ENCODE measurements around the genes BTN2A1, H2AC11 and POM121L2.

DNA sequence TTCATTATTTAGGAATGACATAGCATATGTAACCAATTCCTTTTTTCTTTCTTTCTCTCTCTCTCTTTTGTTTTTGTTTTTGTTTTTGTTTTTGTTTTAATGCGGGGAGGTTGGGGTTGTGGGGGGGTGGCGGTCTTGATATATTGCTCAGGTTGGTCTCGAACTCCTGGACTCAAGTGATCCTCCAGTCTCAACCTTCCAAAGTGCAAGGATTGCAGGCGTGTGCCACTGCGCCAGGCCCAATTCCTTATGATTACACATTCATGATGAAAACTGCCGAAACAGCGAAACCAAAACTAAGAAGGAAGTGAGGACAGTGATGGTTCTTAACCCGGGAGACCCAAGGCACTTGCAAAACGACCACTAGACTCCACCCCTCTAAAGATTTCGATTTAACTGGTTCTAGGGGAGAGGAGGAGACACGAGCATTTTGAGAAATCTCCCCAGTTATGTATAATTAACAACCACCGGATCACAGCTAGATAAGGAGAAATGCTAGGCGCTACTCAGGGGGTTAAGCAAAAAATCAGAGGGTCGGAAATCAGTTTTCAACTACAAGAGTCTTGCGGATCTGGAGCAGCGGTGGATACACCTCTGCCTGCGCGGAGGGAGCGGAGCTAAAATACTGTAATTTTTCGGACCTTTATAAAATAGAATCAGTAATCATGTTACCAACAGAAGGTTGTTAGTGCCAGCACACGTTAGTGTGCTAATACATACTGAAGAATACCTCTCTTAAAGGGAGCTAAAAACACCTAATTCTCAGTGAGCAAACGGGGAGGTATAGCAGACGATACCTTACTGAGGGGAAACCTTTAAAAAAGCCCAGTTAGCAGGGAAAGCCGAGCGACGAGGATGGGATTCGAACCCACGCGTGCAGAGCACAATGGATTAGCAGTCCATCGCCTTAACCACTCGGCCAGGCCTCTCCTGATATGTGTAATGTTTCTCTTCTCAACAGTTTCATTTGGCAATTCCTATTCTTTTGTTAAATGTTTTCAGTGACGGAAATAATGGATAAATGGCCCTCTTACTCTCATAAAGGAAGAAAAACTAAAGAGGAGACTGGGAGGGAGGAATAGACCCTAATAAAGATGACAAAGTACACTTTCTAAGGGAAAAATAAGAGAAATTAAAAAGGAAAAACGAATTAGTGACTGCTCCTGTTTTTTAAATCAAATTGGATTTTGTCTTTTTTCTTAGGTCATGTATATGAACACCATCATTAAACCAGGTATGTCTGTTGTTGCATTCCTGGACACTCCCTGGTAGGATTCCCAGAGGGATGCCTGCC lies 19.8 kb upstream of the H4C8 start:
- PRO-cap: unidirectional peak, minus-strand start at position 922 of the sequence

- PRO-cap: no peak
Measured at GRCh38 chr6:26319309-26320108, 34.2 kb upstream of the H4C8 start.

GRCh38 chr6:26445452-26446196 lies 5.3 kb downstream of the BTN3A3 start:
- PRO-cap: no peak

DNA sequence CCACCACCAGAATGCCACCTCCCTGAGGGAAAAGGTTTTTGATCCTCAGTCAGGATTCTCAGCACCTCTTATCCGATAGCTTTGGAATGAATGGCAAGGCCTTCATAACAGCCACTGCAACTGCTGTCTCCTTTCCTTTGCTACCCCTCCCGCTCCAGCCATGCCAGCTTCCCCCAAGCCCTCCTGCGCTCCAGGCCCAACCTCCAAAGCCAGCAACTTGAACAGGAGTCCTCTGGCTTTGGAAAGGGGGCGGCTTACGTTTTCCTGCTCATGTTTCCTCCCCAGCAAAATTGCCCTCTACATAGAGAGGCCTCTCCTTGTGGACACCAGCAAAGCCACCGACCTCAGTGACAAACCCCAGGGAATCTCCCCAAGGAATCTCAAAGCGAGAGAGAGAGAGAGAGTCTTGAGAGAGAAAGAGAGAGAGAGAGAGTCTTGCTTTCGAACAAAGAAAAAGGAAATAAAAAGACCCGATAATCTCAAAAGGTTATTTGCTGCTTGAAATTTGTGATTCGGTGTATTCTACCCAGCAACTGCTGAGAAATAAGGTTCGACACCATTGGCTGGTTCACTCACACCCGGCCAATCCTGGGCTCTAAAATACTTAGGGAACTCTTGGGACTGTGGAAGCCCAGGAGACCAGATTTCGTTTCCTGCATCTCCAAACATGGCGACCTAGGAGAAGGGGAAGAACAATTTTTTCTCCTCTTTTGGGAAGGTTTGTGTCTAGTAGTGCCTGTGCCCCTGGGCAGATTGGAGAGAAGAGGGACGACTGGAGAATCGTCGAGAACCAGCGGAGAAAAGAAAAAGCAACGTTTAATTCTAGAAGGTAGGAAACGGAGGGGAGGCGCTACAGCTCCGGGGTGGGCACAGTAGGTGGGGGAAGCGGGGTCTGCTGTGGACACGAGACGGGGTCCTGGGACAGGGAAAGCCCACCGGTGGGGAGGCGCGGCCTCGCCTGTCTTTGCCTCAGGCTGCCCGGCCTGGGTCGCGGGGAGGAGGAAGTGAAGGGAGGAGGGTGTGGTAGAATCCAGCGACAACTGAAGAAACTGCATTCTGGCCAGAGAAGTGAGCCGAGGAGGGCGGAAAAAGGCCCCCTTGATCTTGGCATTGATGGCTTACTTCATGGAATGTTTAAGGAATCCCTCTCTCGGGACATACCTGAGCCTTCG lies at the start of gene BTN2A1:
TSS of gene BTN2A1 (plus strand) at position 642 of the 1,172 bp plus-strand sequence.
- PRO-cap: bidirectional peak, plus-strand start at position 664 of the sequence, minus-strand start at position 349 of the sequence; bidirectional peak, plus-strand start at position 900 of the sequence, minus-strand start at position 897 of the sequence; bidirectional peak, plus-strand start at position 1,054 of the sequence, minus-strand start at position 1,042 of the sequence

- PRO-cap: no peak
Measured at GRCh38 chr6:26472735-26473370, 15.1 kb downstream of the BTN2A1 start.

DNA sequence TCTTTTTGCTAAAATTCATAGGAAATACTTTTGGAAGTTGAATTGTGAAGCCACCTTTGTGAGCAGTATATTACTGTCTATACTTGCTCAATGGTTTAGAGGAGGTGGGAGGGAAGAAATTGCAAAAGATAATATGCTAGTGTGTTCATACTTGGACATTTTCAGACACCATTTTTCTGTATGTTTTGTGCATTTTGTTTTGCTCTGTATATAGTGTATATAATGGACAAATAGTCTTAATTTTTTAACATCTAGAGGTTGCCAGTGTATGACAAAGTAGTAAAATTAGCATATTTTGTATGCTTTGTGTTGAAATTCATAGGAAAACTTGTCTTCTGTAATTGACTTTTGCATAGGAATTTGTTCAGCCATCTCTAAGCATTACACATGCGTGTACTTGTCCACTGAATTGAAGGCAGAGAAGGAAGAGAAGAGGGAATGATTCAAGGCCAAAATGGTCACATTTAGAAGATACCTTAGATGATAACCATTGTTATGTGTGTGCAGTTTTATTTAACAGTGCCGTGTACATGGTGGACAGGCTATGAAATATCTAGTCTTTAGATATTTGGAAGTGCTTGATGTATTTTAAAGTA lies 14.5 kb upstream of the HMGN4 start:
- PRO-cap: no peak

DNA sequence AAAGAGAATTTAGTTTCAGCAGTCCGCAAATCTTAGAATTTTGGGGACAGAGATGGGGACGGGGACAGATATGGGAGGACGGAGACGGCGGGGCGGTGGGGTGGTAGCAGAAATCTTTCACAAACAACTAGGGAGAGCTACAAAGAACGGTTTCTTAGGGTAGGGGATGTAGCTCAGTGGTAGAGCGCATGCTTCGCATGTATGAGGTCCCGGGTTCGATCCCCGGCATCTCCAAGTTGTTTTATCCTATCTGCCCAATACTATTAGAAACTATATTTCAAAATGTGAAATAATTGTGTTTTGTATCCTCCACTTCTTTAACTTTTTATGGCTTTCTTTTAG lies 15.1 kb downstream of the HMGN4 start:
- PRO-cap: unidirectional peak, plus-strand start at position 157 of the sequence

DNA sequence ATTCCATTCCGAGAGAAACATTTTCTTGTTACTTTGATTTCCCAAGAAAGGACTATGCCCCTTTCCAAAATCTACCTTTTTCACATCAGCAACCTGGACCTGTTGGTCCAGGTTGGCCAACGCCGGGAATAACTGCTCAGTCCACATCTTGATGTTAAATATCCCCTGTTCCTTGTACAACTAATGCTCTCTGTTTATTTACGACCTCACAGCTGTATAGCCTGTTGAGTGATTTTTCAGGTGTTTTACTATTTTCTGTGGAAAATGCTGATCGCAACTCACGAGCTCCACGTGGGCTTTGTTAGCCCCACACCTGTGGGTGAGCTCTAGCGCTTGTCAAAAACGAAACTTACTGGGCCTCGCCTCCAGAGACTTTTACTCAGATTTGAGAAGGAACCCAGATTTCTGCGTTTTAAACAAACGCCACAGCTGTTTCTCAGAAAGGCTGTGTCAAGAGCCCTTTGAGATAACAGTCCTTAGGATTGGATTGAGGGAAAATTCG lies 16.5 kb downstream of the HMGN4 start:
- PRO-cap: no peak

DNA sequence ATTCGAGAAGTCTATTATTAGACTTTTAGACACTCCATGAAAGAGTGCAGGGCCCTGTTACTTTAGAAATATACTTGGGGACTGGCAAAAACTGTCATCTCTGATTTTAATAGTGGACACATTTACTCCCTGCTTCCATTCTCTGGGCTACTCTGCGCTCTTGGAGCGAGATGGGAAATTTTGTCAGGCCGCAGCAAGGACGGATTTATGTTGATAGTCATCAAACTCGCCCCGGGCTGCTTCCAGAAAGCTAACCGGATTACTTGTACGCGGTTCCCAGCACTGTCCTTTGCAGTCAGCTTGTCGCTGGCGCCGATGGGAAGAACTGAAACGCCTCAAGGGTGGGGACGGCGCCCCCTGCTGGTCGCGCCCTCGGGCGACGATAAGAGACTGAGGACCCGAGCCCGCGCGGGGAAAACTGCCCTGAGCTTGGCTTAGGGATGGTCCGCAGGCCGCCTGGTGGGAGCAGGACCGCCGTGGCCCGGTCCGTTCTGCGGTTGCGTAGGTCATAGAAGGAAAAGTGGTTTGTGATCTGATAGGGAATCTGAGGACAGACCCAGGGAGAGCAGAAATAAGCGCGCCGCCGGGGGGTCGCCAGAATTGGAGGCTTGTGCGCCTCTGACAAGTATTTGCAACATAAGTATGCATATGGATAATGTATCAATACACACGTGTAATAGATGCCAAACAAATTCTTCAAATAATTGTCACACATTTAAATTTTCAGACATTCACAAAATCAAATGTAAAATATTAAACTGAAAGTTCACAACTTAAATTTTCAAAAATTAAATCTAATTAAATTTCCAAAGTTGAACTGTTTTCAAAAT lies 946 bp upstream of the ABT1 start:
- PRO-cap: no peak

DNA sequence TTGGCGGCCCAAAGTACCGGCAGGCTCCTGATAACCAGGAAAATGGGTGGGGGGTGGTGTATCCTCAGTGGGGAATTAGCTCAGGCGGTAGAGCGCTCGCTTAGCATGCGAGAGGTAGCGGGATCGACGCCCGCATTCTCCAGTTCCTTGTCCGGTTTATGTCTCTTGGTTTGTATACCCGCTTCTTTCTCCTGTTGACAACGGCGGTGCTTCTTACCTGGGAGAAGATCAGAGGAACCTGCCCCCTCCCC lies 70.8 kb upstream of the ZNF322 start:
- PRO-cap: no peak

DNA sequence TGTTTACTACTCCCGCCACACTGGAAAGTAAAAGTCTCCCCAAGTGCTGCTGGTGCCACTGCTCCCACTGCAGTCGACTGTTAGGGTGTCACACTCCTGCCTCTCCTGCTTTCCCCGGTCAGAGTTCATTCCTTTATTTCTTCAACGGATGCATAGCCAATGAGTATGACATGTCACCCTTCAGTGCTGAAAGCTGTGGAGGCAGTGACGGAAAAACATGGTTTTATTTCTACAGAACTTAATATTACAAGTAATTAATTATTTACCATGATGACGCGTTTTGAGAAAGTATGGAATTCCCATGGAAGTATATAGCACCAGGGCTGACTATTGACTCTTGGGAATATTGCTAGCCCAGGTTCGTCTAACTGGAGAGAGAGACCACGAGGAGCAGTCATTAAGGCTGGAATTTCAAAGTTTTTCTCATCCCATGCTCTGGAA lies 40.4 kb downstream of the H2BC11 start:
- PRO-cap: no peak

- PRO-cap: bidirectional peak, plus-strand start at chr6:27133043, minus-strand start at chr6:27132795; bidirectional peak, plus-strand start at chr6:27133319, minus-strand start at chr6:27133268
Measured at GRCh38 chr6:27132942-27133715, at the start of gene H2AC11. H2AC11 (plus strand) TSS chr6:27133043.

GRCh38 chr6:27140277-27140634 lies 1.2 kb downstream of the H4C9 start:
- PRO-cap: no peak

DNA sequence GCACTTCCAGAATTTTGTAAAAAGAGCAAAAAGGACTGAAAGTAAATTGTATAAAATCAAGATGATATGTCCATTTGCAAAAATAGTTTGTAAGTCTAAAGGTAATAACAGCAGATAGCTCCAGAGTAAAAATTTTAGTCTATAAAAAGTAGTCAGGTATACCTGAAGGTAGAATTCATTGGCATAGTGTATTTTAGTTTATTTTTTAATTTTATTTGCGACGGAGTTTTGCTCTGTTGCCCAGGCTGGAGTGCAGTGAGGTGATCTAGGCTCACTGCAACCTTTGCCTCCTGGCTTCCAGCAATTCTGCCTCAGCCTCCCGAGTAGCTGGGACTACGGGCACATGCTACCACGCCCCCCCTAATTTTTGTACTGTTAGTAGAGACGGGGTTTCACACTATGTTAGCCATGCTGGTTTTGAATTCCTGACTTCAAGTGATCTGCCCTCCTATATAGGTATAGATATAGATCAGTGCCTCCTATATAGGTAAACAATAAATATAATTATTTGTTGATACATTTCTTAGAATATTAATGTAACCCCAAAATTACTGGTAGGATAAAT lies 2.0 kb downstream of the H2BC12 start:
- PRO-cap: no peak

DNA sequence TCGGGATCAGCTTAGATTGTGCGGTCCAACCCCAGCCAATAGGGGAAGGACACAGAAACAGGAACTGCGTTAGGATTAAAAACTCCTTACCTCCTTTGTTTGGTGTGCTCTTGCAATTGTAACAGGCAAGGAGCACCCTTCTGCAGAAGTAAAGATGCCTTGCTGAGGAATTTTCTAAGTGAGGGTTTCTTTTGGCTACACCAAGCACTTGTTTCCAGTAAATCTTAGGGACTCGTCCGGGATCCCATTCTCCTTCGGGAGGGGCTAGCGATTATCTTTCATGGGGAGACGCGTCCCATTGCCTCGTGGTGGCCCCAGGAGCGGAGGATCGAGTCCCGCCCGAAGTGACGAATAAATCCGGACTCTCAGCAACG lies 31.3 kb downstream of the H2AC12 start:
- PRO-cap: bidirectional peak, plus-strand start at position 98 of the sequence, minus-strand start outside the sequence

DNA sequence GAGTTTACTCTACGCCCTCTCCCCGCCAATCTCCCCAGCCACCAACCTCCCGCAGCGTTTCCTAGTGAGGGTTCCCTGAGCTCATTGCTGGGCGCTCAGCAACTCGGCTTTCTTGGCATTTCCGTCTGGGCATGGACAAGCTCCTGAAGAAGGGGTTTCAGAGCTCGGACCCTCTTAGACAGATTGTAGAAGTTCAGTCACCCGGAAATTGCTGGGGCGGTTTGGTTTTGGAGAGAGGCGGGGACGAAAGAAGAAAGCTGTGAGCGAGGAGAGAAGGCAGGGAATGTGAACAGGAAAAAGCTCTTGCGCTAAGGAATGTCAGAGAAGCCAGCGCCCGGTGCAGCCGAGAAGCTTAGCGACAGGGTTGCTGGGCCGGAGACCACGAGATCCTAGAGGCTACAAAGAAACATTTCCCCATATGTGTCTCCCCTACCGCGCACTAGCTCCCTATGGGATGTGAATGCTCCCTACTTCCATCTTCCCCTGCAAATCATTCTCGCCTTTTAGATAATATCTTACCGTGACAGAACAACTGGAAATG lies 15.9 kb downstream of the POM121L2 start:
- PRO-cap: no peak

GRCh38 chr6:27312198-27313043 lies at the start of gene POM121L2:
POM121L2 (minus strand) TSS chr6:27312273.
- PRO-cap: no peak

GRCh38 chr6:27318931-27319383 lies 6.9 kb upstream of the POM121L2 start:
- PRO-cap: no peak

GRCh38 chr6:27472074-27472604 lies 766 bp downstream of the ZNF184 start:
- PRO-cap: bidirectional peak, plus-strand start at chr6:27472333, minus-strand start at chr6:27472207; bidirectional peak, plus-strand start at chr6:27472517, minus-strand start at chr6:27472812

- PRO-cap: unidirectional peak, minus-strand start at chr6:27505915
Measured at GRCh38 chr6:27505453-27506366, 32.8 kb upstream of the ZNF184 start.

Data from progenitor cell of endocrine pancreas (in vitro differentiated cells).